Vein endothelial cell (primary cell): ENCODE measurements around the gene SPDYE13.

DNA sequence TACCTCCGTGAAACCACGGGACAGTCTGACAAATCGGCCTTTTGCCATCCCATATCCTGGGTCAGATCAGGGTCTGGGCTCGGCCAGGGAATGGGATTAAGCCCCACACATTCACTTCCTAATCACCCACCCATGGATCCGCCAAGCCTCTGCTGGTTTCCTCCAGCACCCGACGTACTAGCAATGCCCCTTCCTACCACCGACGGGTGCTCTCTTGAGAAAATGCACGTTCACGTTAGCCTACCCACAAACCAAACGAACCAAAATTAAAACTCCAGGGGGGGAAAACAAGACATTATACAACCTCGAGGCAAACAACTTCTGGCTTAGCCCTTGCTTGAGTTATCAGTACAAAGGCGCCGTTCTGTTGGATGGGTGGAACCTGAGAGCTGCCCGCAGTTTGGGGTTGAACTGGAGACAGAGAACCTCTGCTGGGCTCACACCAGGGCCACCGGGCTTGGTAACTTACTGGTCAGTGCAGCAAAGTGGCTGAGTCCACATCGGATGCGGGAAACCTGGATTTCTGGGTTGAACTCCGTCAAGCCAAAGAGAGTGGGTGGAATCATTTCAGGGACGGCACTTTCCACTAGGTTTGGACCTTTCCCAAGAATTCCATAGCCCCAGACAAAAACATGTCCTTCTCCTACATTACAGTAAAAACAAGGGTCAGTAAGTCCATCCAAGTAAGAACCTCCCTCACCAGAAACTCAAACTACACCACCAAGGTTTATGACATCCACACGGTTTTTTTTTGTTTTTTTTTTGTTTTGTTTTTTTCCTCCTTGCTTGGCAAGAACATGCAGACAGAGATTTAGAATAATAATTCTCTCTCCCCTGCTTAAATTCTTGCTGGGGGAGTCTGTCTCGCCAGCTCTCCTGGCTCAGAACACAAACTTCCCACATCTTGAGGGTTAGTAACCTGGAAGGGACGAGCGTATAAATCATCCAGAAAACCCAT lies 17.9 kb downstream of the RCC1L start:
- CAGE, long polyA plus RNA = no peak

- CAGE, long polyA plus RNA = no peak
Observed at GRCh38 chr7:75156511-75157645, 64.5 kb downstream of the GTF2IRD2B start.

- CAGE, long polyA plus RNA = no peak
Observed at GRCh38 chr7:75166366-75166839, 74.0 kb downstream of the GTF2IRD2B start.

DNA sequence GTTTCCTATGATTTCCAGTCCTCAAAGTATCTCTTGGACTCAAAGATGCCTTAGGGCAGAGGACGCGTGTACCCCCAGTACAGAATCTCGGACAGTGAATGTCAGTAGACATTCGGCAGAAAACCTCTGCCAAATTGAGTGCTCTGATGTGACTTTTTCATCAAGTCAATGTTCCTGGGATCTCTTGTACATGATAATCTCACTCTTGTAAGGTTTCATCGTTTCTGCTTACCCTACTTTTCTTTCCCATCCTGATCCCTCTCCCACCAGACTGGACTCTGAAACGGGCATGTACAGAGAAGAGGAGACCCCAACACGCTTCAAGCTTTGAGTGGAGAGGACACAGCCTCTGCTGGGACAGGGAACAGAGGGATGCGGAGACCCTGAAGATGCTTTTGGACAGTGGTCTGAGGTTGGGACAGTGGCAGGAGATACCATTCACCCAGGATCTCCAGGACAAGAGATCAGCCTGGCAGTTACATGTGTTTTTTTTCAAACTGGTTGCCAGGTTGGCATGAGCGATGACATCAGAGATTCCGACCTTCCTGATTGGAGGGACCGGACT lies at the start of gene SPDYE13:
SPDYE13 (plus strand) TSS at position 271 of the 565 bp plus-strand sequence.
- CAGE, long polyA plus RNA = no peak

DNA sequence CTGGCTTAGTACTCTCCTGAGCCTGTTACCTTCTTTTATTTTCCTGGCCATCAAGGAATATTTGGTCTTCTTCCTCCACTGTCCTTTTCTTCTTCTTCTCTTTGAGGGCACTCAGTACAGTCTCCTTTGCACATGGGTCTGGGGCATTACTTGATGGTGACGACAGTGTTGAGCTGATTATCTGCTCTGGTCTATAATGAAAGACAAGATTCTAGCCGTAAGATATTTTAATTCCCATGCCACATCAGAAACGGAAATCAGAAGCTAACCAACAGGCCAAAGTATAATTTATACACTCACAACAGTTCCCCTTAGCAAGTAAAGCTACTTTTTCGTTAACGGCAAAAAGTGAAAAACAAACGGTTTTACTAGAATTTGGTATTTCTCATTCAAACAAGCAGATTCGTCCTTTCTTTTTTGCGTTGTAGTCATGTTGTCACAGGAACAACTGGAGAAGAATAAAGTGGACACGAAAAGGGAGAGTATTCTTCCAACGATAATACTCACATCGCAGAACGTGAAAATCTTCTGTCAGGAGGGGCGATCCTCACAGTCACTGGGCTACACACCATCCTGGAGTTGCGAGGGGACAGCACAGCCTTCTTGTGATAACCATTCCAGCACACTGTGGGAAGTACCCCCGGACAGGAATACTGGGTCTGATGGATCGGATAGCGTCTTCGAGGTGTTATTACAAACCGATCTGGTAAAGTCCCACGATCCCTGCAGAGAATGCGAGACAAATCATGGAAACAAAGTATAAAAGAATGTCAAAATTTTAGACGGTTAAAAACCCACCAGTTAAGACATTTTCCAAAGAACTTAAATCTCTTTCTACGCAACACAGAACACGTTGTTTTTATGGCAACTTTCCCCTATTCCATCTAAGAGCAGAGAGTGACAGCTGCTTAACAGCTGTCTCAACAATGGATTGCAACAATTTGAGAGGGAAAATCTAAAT lies 44.9 kb downstream of the POM121C start:
- CAGE, long polyA plus RNA = no peak

DNA sequence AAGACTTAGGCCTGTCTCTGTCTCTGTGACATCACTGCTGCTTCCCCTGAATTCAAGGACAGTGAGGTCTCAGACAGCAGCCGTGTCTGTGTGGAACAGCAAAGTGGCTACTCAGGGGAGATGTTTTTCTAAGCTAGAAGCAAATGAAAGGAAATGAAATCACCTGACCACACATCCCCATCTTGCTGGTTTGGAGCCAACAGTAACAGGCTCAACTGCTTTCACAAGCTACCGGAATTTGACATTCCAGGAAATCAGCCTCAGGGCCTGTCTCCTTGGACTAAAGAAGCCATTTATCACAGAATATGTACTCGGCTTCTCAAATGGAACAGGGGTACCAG lies 73.0 kb downstream of the SPDYE5 start:
- CAGE, long polyA plus RNA = no peak

- CAGE, long polyA plus RNA = no peak
Observed at GRCh38 chr7:75789564-75790211, 17.7 kb upstream of the CCL26 start.

GRCh38 chr7:75883151-75884078 lies 4.6 kb downstream of the RHBDD2 start:
- CAGE, long polyA plus RNA = no peak

GRCh38 chr7:75943997-75944315 lies 29.0 kb downstream of the POR start:
- CAGE, long polyA plus RNA = no peak

GRCh38 chr7:75968431-75969044 lies 25.9 kb downstream of the TMEM120A start:
- CAGE, long polyA plus RNA = no peak

GRCh38 chr7:75979171-75979981 lies 15.0 kb downstream of the TMEM120A start:
- CAGE, long polyA plus RNA = no peak

DNA sequence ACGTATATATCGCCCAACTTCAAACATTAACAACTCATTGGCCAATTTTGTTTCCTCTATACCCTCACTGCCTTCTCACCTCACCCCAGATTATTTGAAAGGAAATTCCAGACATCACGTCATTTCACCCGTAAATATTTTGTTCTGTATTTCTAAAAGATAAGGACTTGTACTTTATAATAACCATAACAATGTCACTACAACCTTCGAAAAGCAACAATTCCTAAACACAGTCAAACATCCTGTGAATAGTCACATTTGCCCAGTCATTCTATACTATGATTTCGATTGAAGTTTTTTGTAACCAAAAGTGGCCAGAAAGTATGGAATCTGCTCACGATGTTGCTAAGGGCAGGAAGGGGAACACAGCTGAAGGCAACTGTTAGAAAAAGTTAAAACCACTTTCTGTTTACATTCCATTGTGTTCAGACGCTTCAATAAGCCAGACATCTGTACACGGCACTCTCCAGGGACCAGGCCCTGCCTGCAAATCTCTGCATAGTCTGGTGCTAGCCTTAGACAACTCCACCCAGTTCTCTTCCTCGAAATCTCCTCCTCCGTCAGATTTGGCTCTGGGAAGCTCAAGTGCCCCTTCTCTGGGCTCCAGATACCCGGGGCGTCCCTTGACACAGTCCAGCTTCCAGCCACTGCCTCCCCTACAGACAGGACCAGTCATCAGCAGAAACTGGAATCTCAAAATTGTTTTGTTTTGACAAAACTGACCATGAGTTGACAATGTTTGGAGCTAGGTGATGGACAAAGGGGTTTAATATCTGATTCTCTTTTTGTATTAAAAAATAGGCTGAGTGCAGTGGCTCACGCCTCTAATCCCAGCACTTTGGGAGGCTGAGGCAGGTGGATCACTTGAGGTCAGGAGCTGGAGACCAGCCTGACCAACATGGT lies 17.1 kb upstream of the TMEM120A start:
- CAGE, long polyA plus RNA = no peak

DNA sequence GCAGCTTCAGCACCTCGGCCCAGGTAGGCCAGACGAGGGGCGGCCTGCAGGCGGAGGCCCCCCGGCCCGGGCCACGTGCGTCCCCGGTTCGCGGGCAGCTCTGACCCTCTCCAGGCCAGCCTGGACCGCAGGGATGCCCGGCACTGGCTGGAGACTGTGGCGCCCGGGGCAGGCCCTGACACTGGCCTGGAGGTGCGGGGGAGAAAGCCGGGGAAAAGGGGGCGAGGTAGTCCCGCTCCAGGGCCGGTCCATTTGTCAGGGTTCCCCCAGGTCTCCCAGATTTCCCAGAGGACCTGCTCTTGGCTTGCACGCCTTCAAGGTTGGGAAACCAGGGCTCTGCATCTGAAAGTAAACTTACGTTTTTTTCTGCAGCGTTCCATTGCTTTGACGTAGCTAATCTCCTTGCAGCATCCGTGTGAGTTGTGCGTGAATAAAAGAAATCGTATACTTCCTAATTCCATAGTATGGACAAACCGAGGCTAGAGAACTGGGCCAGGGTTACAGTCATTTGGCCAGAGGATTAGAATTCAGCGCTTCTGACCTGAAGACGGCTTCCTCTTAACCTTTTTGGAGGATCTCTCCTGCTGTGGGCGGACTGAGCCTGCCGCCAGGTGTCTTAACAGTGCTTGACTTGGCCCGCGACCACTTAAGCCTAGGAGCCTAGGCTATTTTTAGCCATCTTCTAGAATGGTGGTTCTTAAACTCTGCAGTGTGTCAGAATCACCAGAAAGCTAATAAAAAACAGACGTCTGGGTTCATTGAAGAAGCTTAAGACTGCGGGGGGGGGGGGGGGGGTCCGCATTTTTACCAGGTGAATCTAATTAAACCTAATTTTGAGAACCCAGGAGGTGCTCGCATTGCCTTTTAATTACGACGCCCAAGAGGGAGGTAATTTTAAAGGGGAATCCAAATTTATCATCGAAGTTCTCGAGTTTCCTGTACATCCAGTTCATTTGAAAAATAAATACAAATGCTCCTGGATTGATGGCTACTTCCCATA lies 598 bp downstream of the MDH2 start:
- CAGE, long polyA plus RNA = no peak

DNA sequence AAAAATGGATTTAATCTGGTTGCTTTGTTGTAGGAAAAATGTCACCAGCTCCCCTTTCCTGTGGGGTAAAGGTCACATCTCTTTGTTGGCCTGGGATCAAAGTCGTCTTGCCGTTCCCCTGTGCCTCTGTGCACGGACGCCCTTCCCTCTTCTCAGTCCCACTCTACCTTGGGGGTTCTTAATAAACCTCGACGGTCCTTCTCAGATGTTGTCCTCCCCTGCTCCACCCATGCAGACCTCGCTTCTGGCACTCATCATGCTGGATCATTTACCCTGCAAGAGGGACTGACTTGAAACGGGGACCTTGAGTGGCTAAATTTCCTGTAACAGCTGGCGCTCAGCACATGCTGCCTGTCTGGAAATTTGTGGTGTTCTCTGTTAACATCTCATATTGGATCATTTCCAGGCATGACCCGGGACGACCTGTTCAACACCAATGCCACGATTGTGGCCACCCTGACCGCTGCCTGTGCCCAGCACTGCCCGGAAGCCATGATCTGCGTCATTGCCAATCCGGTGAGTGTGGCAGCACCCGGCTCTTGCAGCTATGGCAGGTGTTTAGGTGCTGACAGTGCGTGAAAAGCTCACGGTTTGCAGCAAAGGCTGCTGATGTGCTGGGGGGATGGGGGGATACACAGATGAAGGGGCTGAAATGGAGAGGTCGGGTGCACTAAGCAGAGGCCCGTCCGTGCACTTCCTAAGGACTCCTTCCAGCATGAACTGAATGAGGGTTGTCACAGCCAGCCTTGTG lies 9.8 kb downstream of the MDH2 start:
- CAGE, long polyA plus RNA = no peak

DNA sequence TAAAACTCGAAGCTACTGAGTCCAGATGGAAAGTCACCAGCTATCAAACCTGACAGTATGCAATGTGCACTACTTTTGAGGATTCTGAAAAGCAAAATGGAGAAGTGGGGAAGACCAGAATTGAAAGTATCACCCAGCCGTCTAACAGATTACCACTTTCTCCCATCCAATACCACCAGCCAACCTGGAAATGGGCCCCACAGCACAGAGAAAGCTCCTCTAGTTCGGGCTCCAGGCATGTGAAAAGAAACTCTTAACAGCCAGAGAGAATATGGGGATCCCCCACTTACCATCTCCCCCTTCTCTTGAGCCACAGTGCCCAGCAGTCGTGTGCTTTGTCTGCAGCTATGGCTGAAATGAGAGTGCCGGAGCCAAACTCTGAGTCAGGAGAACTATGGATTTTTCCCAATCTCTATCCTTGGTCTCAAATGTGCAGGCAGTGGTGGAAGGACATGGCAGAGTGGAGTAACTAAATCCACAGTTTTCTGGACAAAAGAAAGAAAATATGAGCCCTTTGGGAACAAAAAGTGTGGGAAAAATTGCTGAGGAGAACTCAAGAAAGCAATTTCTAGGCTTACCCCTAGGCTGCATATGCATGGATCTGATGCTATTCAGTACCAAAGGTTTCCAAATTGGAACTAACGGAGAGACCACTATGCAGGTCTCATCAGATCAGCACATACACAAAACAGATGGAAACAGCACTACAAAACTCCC lies 67.6 kb upstream of the SRRM3 start:
- CAGE, long polyA plus RNA = no peak

DNA sequence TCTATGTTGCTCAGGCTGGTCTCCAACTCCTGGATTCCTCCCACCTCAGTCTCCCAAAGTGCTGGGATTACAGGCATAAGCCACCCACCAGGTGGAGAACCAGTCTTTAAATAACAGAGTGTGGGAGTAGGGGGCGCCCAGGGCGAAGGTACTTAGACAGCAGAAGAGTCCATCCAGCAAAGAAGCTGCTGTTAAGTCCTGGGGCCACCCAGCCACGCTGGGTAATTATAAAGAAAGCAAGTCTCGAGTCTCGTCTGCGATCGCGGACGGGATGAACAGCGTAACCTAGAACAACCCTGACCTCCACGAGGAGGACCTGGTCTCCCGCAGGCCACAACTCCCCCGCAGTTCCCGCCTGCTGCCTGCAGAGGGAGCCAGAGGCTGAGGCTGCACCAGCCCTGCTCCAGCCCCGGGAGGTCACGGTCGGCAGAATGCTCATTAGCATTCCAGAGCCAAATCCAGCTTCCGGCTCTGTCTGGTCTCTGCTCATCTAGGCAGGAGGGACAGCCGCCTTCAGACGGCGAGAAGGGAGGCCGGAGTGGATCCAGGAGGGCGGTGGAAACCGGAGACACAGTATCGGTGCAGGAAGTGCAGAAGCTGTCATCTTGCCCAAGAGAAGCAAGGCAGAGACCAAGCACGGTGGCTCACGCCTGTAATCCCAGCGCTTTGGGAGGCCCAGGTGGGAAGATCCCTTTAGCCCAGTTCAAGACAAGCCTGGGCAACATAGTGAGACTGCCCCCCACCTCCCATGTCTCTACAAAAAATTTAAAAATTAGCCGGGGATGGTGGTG lies 23.6 kb upstream of the SRRM3 start:
- CAGE, long polyA plus RNA = no peak

DNA sequence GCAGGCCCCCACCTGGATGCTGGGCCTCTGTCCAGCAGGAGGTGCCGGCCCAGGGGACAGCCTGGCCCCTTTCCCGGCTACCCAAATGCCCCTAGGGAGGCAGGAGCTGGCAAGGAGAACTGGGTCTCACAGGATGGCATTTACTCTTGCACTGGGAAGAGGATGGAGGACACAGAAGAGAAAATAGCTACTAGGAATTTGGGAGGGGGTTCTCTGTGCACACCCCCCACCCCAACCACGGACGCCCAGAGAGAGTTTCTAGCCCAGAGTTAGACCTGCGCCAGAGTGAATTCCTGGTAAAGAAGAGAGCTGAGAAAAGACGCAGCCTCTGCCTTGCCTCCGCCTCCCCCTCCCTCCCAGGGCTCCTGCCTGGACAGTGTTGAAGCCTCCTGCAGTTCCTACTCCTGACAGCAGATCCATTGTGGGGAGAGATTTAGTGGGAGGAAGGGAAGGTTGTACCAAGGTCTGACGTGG lies 797 bp downstream of the SRRM3 start:
- CAGE, long polyA plus RNA = no peak

DNA sequence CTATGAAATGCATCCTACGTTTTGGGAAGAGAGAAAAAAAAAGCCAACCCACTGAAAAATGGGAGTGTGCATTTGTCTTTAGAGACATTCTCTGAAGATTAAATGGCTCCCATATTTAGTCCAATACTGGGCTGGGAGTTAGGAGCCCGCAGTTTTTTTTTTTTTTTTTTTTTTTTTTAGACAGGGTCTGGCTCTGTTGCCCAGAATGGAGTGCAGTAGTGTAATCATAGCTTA lies 13.5 kb downstream of the SRRM3 start:
- CAGE, long polyA plus RNA = no peak

- CAGE, long polyA plus RNA = no peak
Observed at GRCh38 chr7:76234783-76235613, 33.3 kb downstream of the SRRM3 start.

GRCh38 chr7:76314190-76314890 lies 11.9 kb downstream of the HSPB1 start:
- CAGE, long polyA plus RNA = no peak